AG08470 (cell line): ENCODE data around the gene SLC15A1.

- RRBS = no CpG with 5 or more reads among the region's 15 CpGs
These were observed 4.9 kb downstream of the RNF113B start for GRCh38 chr13:98171957-98172716.

DNA sequence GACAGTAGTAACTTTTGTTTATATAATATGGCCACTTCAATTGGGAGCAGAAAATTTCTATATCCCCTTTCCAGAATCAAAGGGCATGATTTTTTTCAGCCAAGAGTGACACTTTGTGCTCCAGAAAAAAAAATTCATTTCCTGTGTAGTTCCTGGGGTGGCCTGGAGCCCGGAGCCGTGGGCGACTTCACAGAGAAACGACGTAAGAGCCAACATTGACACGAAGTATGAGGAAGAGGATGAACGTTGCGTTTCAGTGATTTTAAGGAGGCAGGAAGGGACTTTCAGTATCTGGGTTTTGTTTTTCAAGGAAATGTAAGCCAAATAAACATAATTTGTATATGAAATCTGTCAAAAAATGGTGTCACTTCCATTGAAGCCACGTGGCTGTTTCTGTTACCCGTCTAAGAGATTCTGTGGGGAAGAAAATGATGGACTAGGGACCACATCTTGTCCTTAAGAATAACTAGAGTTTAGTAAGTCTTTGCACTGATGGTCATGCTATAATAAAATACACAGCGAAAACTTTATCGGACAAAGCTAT lies 187.5 kb downstream of the STK24 start:
- RRBS = no CpG with 5 or more reads among the region's 12 CpGs

DNA sequence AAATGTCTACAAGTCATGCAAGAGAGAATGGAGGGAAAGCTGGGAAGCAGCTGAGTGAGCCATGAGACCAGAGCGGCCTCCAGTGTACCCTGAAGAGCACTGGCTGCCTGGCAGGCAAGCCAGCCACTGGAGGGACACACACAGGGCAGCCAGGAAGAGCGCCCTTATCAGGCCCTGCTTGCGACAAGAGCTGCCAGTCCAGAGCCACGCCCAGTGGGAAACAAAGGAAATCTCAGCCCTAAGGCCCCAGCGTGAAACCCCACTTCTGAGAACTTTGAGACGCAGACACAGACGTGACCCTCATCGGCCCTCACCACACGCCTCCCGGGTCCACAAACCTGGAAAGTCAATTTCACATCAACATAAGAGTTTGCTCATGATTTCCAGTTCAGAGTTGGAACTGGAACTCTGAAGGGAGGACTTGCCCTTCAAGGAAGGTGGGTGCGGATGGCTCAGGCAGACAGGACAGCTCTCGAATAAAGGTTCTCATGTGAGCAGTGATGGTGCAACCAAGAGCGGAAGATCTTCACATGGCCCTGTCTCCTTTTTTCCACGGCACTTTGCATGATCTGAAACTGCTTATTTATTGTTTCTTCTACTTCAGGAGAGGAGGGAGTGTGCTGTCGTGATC lies 104.8 kb downstream of the STK24 start:
- RRBS = no CpG with 5 or more reads among the region's 15 CpGs

- RRBS = no CpG with 5 or more reads among the region's 30 CpGs
These were observed 102.0 kb downstream of the STK24 start for GRCh38 chr13:98474724-98475426.

DNA sequence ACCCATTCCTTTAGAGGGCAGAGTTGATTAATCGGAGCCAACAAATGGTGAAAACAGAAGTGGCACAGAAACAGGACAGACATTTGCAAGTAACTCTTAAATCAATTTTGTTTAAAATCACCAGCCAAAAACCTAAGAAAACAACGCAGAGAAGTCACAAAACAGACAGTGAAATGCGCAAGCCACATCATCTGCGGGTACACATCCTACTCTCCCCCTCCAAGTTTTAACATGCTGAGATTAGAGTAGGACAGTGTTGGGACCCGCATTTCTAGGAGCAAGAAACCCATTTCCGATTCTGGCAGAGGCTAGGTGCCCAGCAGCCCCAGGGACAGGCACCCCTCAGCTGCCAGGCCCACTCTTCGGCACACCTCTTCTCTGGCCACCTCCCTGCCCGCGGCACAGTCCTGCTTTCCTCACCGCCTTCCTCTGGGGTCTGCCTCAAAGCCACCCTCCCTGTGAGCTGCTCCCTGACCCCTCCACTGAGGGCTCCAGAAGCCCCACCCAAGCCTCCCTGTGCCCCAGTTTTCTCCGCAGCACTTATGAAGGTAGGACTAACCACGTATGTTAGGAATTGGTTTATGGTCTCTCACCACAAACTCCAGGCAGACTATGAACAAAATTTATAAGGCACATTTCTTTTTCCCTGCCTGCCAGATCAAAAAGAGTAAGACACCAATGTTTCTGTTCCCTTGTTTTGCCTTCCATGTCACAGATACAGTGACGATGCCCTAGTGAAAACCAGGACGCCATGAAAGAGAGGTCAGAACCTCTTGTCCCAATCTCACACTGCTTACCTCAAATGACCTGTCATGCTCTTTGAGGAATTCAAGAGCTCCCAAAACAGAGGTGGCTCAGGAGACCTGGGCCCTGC lies 79.9 kb downstream of the STK24 start:
- RRBS = no CpG with 5 or more reads among the region's 14 CpGs

- RRBS = no CpG with 5 or more reads among the region's 4 CpGs
These were observed 57.8 kb downstream of the STK24 start for GRCh38 chr13:98518959-98519604.

- RRBS = no CpG with 5 or more reads among the region's 11 CpGs
These were observed 34.7 kb downstream of the STK24 start for GRCh38 chr13:98542091-98542815.

DNA sequence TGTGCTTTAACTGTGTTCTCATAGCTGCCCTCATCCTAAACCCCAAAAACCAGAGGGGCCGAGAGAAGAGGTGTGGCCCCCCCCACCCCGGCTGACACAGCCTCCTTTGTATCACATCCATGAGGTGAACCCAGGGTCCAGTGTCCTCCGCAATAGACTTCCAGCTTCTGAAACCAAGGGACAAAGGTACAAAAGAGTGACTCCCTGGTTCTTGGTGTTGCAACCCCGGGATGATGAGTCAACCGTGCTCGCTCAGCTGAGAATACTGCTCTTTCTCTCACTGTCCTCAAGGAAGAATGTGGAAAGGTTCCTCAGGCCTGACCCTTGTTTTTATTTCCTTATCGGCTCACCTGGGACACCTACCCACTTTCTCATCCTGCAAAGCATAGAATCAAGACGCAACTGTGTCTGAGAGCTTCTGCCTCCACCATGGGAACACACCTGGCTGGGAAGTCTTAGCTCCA lies 5.5 kb downstream of the SLC15A1 start:
- RRBS = no CpG with 5 or more reads among the region's 8 CpGs

- RRBS = 7% methylated on average over 33 of the region's 49 CpGs
These were observed at the start of gene SLC15A1 for GRCh38 chr13:98752522-98753144. Gene SLC15A1, minus strand, starts transcription at chr13:98752672.

DNA sequence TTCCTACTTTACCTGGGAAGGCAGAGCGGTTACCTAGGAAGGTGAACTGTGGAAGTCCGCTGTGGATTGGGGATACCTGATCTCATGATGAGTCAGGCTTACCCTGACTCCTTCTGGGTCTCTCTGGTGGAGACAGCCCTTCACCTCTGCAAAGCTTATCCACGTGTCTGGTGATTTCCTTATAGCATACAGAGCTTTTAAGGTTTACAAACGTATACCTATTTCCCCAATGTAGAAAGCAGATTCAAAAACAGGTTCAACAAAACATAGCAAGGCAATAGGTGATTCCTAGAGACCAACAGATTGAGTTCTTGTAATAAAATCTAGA lies 3.8 kb upstream of the UBAC2 start:
- RRBS = no CpG with 5 or more reads among the region's 4 CpGs

- RRBS = no CpG with 5 or more reads among the region's 8 CpGs
These were observed 19.8 kb downstream of the GPR18 start for GRCh38 chr13:99238200-99238869.

DNA sequence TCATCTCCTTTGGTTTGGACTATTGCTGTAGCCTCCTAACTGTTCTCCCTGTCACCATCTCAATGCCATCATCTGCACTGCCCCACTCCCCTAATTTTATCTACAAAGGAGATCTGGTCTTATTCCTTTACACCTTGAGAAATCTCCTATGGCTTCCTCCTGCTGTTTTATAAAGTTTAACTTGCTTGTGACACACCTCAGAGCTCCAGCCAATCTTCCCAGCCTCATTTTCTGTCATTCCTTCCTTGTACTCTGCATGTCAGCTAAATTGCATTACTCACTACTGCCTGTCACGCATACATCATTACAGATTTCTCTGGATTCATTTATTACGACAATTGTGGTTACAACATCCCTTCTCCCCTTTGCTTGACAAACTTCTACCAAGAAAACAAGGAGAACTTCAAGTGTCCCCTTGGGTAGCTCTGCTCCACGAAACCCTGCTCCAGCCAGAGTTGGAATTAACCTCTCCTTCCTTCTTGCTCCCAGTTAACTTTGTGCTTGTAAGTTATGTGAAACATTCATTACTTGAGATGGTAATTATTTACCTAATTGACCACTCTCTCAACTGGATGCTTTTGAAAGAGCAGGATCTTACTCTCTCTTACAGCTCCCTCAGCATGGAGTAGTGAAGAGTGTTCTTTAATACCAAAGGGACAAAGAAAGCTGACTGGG lies 22.0 kb upstream of the GPR18 start:
- RRBS = no CpG with 5 or more reads among the region's 3 CpGs

DNA sequence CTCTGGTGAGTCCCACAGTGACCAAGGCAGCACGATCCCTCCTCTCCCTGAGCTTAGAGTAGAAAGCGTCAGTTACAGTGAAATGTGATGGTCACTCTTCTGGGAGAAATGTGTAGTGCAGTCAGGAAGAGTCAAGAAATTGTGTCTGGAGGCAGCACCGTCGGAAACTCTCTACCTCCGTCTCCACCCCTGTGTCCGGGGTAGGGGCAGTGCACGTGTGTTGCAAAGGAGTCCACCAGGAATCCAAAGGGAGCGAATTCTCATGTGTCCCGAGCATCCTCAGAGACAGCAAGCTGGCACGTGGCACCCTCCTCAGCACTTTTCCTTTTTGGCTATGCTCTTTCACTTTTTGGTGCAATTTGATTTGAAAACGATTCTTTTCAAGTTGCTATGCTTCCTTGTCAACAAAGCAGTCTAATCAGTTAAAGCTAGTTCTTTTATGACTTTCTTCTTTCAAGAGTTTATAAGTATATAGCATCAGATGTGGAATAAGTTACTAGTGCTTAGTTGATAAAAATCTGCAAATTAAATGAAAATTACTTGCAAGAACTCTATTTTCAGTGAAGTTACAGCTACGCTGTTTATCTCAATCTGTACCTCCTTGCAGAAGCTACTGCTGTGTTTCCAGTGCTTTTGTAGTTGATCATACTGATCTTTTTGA lies 45.6 kb upstream of the GPR183 start:
- RRBS = no CpG with 5 or more reads among the region's 12 CpGs

- RRBS = no CpG with 5 or more reads among the region's 5 CpGs
These were observed 76.8 kb upstream of the GPR183 start for GRCh38 chr13:99383922-99384390.

GRCh38 chr13:99415762-99416424 lies 85.4 kb upstream of the TM9SF2 start:
- RRBS = 85% methylated on average over 3 of the region's 16 CpGs

DNA sequence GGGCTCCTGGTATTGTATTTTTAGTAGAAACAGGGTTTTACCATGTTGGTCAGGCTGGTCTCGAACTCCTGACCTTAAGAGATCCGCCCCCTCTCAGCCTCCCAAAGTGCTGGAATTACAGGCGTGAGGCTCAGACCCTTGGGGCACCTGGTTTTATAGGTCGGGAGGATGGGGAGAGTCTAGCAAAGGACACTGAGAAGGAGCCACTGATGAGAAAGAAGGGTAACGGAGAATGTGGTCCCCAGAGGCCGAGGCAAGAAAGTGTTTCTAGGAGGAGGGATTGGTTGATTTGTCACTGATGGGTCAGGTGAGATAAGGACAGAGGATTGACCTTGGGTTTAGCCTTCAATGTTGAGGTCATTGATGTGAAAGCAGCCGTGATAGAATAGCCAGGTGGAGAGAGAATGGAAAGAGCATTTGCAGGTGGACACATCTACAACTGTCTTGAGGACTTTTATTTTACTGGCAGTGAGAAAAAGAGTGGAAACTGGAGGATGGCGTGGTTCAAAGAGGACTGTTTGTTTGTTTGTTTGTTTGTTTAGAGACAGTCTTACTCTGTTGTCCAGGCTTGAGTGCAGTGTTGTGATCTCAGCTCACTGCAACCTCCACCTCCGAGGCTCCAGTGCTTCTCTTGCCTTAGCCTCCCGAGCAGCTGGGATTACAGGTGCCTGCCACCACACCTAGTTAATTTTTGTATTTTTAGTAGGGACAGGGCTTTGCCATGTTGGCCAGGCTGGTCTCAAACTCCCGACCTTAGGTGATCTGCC lies 23.6 kb downstream of the TM9SF2 start:
- RRBS = no CpG with 5 or more reads among the region's 11 CpGs

DNA sequence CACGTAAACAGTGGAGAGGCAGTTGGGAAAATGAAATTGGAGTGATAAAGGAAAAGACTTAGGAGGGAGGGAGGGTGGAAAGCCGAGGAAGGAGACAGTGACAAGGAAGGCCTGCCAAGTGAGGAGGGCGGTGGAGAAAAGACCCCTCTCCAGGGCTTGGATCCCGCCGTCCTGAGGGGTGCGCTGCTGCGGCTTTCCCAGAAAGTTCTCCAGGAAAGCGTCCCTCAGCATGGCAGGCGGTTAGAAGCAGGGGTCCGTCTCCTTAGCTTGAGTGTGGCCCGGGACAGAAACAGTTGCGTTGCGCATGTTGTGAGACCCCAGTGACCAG lies 41.2 kb upstream of the CLYBL start:
- RRBS = 76% methylated on average over 3 of the region's 13 CpGs

DNA sequence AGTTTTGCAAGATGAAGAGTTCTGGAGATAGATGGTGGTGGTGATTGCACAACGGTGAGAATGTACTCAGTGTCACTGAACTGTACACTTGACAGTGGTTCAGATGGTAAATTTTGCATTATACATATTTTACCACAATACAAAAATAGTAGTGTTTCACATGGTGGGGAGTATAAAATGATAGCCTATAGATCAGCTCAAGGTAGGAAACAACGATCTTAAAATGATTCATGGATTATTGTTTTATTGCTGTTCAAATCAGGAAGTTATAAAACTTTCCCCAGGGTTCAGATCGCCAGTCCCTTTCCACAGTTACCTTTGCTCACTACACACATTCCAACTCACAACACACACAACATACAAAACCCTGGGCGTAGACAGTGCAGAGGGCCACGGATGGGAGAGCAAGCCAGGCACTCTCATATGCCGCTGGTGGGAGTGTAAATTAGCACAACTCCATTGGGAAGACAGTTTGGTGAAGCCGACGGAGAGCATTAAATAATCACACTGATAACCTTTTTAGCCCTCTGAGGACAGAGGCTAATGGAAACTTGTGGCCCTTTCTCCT lies 145.3 kb downstream of the CLYBL start:
- RRBS = no CpG with 5 or more reads among the region's 8 CpGs

DNA sequence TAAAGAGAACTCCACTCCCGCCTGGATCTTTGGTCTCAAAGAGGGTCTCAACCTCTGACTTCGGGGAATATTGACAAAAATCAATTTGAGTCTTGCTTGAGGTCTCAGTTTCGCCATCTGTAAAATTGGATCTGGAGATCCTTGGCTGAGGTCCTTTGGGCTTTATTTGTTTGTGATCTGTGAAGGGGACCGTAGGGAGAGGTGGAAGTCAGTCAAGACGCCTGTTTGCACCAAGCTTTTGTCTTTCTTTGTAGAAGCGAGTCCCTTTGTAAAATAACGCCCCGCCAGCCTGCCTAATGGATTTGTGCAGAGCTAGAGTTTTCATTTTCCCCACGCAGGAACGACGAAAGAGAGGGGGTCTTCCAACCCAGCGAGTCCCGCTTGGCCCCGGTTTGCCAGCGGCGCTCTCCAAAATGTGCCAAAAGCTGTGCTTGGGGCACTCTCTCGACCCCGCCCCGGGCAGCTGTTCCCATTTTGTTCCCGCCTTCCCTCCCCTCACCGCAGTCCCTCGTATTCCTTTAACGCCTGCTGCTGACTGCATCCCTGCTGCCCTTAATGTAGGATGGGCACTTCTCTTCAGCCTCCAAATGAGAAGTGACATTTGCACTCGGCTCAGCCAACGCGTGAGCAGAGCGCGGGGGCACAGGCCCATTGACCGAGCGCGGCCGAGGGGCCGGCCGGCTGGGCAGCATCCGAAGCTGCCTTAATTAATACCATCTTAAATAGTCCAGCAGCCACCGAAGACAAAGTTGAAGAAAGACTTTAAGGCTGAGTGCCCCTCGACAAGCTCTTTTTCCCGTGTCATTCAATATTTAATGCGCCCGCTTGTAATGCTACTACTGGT lies 13.0 kb downstream of the ZIC5 start:
- RRBS = 6% methylated on average over 6 of the region's 40 CpGs

GRCh38 chr13:99985278-99985897 lies 3.8 kb downstream of the ZIC2 start:
- RRBS = 5% methylated on average over 15 of the region's 55 CpGs